ENCODE measurements around a stretch of chr2.

GRCh38 chr2:28981959-28982487, 925 bp downstream of the TOGARAM2 start:
- PRO-cap: no peak

DNA sequence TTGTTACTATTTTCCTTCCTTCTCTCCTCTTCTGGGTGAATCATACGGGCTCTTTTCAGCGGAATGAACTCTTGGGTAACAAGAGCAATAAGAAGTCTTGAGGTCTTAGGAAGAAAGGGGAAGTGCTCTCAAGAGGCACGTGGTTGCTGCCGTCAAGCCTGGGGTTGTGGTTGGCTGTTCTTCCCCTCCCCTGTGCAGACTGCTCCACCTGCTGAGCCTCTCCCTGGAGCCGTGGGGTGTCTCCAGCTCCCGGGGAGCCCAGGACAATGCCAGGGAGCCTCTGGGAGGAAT, 19.4 kb downstream of the TOGARAM2 start:
- PRO-cap: no peak

GRCh38 chr2:29017896-29018449, 36.9 kb downstream of the TOGARAM2 start:
- PRO-cap: unidirectional peak, plus-strand start at chr2:29018283

GRCh38 chr2:29114491-29114877, 731 bp upstream of the CLIP4 start:
- PRO-cap: no peak

DNA sequence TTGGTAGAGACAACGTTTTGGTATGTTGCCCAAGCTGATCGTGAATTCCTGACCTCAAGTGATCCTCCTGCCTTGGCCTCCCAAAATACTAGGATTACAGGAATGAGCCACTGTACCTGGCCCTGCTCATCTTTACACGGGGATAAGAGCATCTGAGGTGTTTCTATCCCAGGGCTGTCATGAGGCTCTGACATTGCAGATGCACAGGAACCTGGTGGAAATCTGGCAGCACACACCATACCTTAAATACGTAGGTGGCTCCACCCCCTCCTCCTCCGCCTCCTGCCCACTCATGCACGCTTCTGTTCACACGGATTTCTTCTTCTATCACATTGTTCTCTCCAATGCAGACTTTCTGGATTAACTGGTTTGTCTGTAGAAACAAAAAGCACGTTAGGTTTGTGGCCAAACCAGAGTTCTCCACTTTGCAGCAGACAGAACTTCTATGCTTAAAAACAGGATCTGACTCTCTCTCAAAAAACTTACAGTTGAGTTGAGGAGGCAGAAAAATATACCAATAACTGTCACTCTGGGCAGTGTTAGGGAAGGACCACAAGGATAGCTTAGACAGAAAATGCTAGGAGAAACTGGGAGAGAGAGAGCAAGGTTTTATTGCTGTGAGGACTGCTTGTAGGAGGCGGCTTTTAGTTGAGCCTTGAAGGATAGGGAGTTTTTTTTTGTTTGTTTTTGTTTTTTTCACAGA, 118.3 kb downstream of the CLIP4 start:
- PRO-cap: no peak

GRCh38 chr2:29315137-29315321, 199.8 kb downstream of the CLIP4 start:
- PRO-cap: no peak

DNA sequence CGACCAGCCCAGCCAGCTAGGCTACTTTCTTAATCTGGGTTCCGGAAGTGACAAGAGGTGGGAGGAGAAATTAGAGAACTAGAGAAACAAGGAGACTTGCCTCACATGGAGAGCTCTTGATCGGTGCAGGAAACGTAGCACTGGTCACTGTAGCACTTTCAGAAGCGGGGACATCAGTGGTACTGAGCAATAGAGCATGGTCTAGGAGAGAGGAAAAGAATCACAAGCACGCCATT, 202.9 kb downstream of the CLIP4 start:
- PRO-cap: no peak

- PRO-cap: no peak
These were observed 15.3 kb downstream of the YPEL5 start for GRCh38 chr2:30161982-30162537.

- PRO-cap: no peak
These were observed 21.3 kb downstream of the YPEL5 start for GRCh38 chr2:30168027-30168589.

DNA sequence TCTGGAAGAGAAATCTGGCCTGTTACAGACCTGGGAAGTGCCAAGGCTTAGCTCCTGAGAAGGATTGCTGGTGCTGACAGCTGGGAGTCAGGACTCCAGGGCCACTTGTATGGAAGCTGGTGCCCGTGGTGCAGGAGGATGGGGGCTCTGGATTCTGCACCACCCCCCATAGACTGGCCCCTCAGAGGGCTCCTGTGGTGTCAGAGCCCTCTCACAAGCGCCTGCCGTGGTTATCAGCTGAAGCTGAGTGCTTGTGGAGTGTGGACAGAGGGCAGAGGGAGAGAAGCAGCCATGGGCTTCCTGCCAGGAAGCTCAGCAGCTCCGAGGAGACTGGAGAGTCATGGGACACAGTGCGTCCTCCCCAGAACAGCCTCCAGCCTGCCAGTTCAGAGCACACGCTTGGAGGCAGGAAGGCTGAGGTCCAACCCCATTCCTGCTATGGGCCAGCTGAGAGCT, 87.2 kb upstream of the LCLAT1 start:
- PRO-cap: no peak

DNA sequence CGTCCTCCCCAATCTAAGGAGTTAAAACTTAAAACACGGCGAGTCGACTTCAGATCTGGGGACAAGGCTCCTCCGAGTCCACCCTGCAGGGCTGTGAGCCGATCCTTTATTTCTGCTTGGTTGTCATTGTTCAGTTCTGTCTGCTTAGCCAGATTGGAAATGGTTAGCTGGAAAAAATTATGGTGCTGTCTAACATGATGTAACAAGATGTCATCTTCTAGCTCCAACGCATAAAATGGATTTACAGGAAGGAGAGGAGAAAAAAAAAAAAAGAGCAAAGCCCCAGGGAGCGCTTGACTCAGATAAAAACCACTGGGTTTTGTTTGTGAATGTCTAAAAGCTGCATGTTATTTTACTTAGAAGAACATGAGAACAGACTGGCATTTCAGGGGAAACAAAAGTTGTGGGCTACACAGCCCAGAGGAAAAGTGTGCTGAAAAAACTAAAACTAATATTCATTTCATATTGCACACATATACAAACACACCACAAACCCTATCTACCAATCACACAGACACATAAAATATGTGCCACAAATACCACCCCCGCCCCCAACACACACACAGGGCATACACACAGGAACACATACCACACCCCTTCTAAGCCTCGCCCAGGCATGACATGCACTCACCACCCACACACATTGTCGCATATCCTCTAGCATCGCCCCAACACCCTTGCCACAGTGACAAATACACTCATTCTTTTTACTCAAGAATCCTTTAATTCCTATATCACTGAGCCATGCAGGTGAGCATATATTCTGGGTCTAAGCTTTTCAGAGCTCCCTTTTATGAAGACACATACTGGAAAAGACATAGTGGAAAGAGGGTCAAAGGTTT, 24.8 kb upstream of the LCLAT1 start:
- PRO-cap: no peak

- PRO-cap: no peak
These were observed 64.2 kb downstream of the LCLAT1 start for GRCh38 chr2:30511250-30511594.

DNA sequence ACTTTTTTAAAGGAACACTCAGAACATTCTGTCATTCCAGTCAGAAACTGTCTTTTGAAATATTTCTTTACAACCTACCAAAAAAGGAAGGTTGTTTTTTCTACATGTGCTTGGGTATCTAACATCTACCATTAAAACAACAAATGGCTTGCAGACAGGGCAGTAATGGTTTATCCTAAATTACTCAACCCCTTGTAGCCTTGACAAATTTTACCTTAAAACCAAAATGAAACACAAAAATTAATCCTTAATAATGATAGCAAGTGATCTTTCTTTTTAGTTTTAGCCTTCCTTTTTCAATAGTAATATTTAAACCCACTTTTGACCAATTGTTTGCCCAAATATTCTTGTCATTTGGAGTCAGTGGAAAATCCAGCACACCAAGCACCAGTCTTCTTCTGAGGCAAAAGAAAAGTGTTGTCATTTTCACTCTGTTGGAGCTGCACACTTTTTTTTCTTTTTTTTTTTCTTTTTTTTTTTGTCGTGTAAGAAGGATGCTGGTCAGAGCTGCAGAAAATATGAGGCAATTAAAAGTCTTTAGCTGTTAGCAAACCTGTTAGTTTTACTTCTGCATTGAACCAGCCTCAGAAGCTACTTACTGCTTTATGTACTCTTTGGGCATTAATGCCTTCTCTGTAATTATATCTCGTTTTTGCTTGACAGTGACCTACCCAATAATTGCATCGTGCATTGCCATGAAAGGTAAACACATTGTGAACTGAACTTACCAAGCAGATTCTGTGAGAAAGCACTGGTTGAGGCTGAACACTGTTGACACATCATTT, 165.6 kb downstream of the CAPN13 start:
- PRO-cap: no peak

GRCh38 chr2:30756076-30756657, 51.1 kb downstream of the CAPN13 start:
- PRO-cap: no peak

GRCh38 chr2:30808793-30809454, 1.7 kb upstream of the CAPN13 start:
- PRO-cap: no peak

DNA sequence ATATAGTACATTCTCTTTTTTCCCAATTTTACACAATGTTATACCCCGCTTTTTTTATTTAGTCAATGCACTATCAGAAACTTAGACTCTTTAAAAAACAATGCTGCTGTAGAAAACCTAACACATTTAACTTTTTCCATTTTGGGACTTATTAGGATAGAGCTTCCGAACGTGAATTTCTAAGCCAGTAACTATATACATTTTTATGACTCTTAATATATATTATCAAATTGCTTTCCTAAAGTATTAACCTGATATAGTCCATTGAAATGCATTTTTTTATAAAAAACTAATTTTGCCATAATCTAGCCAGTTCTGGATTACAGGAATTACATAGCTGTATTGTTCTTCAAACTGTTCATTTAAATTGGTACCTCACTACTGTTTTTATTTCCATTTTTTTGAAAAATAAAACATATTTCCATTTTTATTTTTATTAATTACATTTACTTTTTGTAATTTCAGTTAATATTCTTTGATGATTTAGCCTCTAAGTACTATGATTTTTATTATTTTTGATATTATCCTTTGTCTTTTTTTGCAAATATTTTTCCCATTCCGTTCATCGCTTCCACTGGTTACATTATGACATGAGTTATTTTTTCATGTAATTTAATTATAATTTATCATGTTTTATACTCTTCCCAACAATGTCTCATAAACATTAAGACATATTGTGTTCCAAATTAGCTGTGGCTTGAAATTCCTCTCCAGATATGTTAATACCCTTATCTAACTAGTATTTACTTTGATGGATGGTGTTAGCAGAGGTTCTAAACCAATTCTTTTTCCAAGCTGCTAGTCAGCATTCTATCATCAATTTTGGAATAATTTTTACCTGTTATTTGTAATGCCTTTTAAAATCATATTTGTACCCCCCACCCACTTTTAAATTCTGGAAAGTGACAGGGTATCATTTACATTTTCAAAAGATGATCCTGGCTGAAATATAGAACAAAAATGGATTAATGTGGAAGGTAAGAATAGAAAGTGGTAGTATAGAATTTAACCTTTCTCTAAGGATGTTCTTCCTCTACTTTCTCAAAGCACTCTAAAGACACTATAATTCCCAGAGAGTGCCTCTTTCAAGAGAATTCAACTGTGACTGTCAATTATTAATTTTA, 81.7 kb downstream of the MEMO1 start:
- PRO-cap: no peak

- PRO-cap: no peak
These were observed 2.2 kb downstream of the SPAST start for GRCh38 chr2:32065490-32065940.

- PRO-cap: no peak
These were observed 41.7 kb downstream of the BIRC6 start for GRCh38 chr2:32398492-32398950.

- PRO-cap: no peak
These were observed 58.7 kb downstream of the BIRC6 start for GRCh38 chr2:32415410-32416023.

DNA sequence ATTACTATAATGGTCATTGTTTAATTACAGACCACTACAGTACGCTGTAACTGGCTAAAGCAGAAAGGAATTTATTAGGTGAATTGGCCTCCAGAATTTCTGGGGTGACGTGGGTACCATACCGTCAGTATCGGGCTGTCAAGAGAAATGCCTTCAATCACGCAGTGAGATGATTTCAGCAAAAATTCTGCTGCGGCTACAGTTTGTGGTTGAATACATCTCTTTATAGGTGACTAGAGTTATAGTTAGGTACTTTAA, 128.2 kb downstream of the TTC27 start:
- PRO-cap: no peak

Measured in pulmonary artery (tissue), 1 donor.